Thoracic aorta endothelial cell (primary cell): ENCODE data around the genes CNN1, ELOF1 and ZNF700.

DNA sequence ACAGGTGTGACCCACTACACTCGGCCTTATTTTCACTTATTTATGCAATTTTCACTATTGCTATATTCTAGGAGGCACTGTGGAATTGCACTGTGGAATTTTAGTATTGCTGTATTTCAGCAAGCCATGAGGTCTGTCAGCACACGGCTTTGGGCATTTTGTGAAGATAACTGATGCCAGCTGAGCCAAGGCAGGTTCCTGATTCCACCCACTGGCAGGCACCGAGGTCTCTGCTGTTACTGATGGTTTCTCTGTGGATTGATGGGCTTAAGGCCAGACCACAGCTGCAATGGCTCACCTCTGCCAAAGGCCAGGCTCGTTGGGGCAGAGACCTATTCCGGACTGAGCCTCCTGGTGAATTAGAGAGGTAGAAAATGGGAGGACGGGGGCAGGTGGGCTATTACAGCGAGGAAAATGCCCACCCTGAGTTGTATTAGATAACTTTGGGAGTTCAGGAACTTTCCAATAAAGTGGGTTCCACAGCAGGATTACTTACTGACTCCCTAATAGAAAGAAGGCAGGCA lies 5.4 kb upstream of the LDLR start:
- CAGE, long polyA plus RNA: no peak

GRCh38 chr19:11091456-11092703 lies 2.6 kb downstream of the LDLR start:
- CAGE, long polyA plus RNA: no peak

- CAGE, long polyA plus RNA: no peak
These were observed 15.8 kb downstream of the LDLR start for GRCh38 chr19:11104653-11105840.

DNA sequence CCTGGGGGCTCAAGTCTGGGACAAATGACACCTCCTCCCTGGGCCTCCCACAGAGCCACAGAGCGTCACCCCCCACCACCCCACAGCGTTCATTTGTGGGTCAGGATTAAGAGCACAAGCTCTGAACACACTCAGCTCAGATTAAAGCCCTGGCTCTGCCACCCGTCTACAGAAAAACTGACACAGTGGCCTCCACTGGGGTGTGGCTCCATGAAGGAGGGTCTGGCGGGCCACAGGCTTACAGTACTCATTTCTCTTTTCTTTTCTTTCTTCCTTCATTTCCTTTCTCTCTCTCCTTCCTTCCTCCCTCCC lies 16.3 kb downstream of the SPC24 start:
- CAGE, long polyA plus RNA: no peak

GRCh38 chr19:11159633-11160411 lies 4.2 kb upstream of the SPC24 start:
- CAGE, long polyA plus RNA: no peak

- CAGE, long polyA plus RNA: no peak
These were observed 10.5 kb downstream of the DOCK6 start for GRCh38 chr19:11251649-11252339.

DNA sequence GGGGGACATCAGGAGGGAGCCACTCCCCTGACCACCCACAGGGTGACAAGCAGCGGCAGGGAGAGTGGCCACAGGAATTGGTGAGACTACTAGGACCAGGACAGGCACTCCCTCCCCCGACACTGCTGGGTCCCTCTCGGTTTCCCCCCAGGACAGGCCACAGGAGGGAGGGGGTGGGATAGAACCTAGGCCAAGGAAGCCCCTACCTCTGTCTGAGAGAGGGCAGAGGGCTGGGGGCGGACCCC lies 9.0 kb downstream of the DOCK6 start:
- CAGE, long polyA plus RNA: no peak

DNA sequence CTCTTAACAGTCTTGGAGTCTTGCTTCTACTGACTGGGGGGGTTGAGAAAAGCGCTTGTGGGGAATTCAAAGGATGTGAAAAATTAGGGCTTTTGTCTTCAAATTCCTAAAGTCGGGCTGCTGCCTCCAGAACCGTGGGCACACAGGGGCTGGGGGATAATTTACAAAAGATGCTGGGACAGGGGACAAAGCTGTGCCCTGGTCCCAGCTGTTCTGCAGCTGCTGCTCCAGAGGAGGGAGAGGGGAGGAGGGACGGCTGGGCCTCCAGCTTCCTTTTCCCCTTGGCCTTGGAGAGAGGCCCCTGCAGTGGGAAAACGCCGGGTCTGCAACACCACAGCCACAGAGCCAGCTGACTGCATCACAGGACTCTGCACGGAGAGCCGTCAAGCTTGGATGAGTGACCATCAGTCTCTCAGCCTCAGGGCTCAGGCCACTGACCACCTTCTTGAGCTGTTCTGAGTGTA lies 6.2 kb downstream of the DOCK6 start:
- CAGE, long polyA plus RNA: no peak

DNA sequence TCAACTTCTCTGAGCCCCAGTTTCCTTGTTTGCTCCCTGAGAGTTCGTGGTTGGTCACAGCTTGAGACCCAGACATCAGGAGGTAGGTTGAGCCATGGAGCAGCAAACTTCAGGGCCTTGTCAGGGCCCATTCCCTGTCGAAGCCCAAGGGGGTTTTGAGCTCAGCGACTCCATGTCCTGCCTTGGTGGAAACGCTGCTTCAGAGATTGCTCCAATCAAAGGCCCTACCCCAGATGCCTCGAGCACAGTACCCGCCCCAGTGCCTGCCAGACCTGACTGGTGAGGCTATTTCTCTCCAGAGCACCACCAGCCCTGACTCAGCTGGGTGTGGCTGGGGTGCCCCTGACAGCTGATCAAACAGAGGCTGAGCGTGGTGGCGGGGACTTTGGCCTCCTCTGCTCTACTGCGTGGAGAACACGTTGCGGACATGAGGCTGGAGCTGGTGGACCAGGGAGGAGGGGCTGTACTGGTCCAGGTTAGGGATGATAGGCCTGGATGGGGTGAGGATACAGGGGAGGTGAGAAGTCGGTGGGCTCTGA lies 3.3 kb upstream of the DOCK6 start:
- CAGE, long polyA plus RNA: no peak

DNA sequence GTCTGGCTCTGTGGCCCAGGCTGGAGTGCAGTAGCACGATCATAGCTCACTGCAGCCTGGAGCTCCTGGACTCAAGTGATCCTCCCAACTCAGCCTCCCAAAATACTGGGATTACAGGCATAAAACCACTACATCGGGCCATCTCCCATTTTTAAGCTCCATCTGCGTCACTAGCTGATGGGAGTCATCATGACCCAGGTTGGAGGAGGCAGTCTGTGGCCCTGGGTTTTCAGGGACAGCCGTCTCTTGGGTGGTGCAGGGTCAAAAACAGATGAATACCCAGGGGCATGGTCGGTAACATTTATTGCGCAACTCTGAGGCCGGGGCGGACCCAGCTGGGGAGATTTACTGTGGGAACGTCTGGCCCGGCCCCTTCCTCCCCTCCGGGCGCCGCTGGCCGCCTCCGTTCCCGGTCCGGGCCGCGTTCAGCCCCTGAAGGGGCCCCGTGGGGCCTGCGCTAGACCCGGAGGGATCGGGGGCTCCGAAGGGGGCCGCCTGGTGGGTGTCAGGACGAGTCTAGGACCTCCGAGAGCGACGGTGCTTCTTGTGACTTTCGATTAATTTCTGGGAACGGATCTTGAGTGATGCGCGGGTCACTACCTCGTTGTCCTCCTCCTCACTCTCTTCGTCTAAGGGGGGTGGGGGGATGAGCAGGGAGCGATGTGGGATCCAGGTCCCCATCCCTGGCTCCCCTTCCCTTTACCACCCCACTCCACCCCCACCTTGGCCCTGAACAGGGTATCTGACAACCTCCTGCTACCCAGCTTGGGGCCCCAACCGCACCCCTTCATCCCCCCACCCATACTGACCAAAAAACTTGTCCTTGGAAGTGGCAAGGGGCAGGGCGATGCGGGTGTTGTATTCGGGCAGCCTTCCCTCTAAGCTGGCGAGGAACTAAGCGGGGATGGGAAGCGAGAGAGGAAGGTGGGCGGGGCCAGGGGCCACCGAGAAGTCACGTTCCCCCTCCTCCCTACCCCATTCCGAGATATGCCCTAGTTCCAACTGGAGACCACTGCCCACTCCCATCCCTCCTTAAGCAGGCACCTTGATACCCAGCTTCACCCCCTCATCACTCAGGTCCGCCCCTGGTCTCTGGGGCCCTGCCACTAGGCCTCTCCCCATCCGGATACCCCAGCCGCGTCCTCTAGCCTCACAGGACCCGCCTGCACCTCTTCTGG lies 1.6 kb upstream of the RGL3 start:
- CAGE, long polyA plus RNA: no peak

GRCh38 chr19:11538267-11539182 lies at the start of gene CNN1:
TSS of gene CNN1 (plus strand) at chr19:11538851.
- CAGE, long polyA plus RNA: no peak

- CAGE, long polyA plus RNA: no peak
These were observed 1.1 kb downstream of the CNN1 start for GRCh38 chr19:11539469-11540452.

- CAGE, long polyA plus RNA: no peak
These were observed at the start of gene ELOF1 for GRCh38 chr19:11559078-11559774. TSS of gene ELOF1 (minus strand) at chr19:11559230.

- CAGE, long polyA plus RNA: no peak
These were observed 9.2 kb downstream of the ACP5 start for GRCh38 chr19:11568098-11568863.

GRCh38 chr19:11574584-11575307 lies 2.7 kb downstream of the ACP5 start:
- CAGE, long polyA plus RNA: no peak

DNA sequence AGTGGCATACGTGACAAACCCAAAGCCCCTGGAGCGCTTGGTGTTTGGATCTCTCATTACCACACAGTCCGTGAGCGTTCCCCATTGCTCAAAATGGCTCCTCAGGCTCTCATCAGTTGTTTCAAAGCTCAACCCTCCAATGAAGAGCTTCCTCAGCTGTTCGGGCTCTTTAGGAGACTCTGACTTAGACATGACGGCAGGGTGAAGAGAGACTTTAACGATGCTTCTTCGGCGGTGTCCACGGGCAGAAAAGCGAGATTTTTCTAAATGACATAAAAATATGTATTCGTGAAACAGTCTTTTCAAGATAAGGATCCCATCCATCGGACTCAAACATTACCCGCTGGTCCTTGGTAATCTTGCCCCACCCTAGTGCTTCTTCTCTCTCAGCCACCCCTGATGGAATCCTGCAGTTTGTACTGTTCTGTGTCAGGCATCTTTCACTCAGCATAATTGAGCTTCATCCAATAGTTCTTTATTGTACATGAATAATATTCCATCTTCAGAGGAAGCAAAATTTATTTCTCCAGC lies 69.6 kb downstream of the ZNF627 start:
- CAGE, long polyA plus RNA: no peak

DNA sequence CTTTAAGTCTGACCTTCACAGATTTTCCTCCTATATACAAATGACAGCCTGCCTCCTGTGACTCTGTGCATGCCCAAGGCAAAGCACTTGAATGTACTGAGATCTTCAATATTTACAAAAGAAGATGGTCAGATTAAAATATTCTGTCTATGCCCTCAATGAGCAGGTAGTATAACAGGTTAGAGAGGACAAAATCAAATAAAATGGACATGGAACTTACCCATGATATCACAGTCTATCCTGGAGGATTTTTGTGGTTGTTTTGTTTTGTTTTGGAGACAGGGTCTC lies 42.0 kb downstream of the ZNF823 start:
- CAGE, long polyA plus RNA: no peak

DNA sequence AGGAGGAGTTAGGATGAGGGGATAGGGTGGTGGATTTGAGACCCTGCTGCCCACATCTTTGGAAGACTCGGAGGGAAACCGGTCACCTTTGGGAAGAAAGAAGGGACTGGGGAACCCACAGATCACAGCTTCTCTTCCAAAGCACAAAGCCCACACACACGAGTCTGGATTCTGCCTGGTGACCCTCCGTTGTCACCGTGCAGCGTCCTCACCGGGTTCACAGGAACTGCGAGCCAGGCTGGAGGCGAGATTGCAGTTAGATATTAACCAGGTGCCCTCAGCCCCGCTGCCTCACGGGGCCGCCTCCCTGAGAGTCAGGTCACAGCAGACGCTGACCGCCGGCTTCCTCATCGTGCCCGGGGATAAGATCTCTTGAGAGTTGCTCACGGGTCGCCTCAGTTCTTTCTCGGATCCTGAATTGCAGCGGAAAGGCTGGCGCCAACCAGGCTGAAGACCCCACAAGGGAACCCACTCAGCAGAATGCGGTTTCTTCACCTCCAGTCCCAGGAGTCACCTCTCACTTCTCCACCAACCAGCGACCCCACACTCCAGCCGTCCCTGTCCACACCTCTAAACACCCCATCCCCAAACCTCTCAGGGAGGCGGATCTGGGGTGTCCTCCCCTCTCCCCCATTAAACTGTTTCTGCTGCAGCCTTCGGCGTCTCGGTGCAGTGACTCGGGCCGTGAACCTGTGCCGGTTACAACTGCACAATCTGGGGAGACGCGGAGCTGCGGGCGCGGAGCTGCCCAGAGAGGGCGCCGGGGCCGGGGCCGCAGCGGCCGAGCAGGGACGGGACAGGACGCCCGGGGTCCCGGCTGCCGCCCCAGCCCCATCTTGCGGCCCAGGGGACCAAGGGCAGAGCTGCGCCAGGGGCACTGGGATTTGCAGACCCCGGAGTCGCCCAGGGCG lies 669 bp downstream of the ZNF823 start:
- CAGE, long polyA plus RNA: no peak

DNA sequence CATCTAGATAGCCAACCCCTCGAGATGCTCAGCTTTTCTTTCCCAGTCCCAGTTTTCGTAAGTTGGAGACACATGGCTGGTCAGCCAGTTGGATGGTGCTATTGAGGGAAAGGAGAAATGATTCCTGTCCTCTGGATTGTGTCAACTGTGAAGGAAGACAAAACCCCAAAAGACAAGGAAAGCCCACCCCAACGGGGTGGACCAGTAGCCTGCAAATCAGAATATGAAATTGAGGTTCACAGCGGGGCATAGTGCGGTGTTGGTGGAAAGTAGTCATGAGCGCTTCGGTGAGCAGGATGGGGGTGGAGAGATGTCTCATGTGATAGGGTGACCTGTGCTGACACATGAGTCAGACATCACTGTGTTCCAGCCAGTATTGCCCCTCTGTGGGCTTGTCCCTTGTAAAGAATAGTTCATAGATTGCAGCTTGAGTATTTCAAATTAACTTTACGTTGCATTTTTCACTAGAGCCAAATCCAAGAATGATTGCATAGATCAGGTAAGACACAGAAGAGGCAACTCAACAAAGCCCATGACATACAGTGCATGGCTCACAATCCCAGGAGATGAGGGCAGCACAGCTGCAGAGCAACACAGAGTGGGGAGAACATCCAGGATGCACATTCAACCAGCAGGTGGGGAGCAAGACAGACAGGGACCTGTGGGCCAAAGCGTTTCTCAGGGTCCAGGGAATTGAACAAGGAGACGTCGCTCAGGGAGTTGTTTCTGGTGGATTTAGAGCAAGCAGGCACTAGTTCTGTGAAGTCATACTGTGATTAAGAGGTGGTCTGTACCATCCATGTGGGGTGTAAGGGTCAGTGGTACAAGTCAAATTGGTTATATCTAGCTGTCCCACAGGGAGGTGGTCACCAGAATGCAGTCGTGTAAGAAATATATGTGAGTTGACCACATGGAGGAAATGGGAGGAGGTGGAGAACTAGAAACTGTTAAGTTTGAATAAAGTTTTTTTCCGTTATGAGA lies 7.4 kb downstream of the ZNF69 start:
- CAGE, long polyA plus RNA: no peak

GRCh38 chr19:11924814-11925764 lies at the start of gene ZNF700:
TSS of gene ZNF700 (plus strand) at chr19:11925107.
- CAGE, long polyA plus RNA: no peak